Mesenteric fat pad (tissue), 1 donor: ENCODE results near the gene FAM8A1.

DNA sequence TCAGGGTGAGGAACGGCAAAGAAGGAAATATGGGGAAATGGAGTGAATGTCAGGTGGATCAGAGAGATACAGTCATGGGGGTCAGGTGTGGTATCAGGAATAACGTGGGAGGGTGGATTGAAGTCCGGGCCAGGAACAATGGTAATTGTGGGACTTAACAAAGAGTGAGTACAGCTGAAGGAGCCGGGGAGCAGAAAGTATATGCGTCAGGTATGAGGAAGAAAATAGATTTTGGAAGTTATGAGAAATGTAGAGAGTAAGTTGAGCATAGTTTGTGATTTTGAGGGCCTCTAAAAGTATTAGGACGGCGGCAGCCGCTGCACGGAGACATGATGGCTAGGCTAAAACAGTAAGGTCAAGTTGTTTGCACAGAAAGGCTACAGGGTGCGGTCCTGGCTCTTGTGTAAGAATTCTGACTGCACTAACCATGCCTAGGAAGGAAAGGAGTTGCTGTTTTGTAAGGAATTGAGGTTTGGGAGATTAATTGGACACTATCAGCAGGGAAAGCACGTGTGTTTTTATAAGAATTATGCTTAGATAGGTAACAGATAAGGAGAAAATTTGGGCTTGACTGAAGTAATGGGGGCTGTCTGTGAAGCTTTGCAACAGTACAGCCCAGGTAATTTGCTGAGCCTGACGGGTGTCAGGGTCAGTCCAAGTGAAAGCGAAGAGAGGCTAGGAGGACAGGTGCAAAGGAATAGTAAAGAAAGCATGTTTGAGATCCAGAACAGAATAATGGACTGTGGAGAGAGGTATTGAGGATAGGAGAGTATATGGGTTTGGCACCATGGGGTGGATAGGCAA is 22.6 kb downstream of the GMPR start:
- PRO-cap = no peak

- PRO-cap = no peak
These were observed 68.0 kb downstream of the GMPR start for GRCh38 chr6:16306372-16306808.

DNA sequence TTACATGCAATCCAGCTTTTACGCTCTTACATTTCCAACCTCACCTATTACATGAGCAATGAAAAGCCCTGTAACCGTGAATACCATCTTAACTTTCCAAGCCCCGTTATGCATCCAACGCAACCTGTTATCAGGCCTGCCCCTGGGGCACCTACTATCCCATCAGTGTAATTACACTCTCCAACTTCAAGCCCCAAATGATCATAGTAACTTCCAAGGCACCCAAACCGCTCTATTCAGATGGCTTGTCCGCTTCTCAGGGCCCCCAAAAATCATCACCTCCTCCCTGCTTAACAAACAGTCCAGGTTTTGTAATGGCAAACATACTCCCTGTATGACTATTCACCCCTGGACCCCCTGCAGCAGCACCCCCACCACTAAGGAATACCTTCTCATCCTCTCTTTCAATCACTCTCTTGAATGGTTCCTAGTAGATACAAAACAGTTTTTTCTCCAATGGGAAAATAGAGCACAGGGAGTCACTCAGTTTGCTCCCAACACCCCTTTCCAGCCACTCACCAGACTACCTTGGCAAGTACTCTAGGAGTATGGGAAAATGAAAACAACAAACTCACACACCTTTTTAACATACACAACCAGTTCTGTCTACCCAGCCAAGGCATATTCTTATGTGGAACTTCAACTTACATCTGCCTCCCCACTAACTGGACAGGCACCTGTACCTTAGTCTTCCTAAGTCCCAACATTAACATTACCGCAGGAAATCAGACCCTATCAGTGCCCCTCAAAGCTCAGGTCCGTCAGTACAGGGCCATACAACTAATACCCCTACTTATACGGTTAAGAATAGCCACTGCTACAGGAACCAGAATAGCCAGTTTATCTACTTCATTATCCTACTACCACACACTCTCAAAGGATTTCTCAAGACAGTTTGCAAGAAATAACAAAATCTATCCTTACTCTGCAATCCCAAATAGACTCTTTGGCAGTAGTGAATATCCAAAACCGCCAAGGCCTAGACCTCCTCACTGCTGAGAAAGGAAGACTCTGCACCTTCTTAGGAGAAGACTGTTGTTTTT is 224.6 kb downstream of the GMPR start:
- PRO-cap = no peak

DNA sequence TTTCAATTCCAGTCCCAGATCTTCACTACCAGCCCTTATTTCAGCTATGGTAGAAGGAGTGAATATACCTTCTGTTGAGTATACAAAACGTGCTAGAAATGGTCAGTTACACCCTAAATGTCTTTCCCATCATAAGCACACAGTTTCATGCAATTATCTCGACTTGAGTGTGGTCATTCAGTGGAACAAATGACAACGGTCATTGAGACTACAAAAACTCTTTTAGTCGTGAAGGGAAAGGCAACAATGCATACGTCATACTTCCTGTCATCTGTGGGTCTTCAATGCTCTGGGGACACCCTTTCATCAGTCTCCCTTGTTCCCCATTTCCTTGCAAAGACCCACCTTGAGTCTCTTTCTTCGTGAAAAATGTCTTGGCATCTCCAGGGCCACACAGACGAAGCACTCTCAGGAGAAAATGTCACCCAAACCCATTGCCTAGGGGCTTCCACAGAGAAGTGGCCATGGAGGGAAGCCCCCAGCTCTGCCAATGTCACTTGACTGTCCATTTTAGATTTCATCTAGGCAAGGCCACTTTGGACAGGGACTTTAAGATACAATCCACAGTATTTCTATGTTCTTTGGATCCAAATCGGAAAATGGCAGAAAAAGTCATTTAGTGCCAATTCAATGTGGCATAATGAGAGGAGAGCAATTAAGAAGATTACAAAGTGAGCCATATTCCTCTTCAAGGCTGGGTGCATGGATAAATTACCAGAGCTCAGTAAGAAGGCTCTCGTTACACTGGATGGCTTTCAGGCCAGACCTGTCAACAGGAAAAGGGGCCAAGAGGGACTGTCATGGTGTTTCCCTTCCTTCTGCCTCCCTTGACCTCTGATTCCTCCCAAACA is 238.6 kb downstream of the GMPR start:
- PRO-cap = no peak

DNA sequence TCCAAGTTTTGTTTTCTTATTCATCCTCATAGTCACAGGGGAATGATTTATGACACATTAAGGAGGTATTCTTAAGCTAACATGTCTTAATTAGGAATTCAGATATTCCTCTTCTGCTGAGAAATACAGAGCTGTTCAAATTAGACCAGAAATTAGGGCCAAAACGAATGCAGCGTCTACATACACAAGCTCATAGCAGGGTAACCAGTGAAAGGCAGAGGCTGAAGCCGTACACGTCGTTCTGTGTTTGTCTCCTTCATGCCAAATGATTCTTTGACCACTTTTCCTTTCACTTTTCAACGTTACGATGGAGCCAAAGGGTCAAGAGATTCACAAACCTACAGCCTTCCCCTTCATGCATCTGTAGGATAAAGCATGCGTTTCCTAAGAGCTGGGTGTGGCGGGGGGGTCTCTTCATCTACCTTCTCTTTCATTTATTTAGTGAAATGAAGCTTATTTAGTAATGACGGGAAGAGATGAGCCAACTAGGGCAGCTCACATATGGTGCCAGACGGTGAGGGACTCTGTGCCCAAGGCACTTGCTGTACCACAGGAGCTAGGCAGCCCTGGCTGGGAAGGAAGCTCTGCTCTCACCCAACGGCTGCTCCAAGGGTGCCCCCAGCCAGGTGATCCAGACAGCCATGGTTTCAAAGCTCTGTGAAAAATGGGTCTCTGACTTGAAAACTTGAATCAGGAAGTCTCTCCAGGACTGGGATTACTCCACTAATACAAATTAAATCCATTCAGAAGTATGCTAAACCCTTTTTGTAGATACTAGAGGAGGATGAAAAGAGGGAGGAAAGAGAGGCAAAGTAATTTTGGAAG is 178.0 kb downstream of the ATXN1 start:
- PRO-cap = no peak

DNA sequence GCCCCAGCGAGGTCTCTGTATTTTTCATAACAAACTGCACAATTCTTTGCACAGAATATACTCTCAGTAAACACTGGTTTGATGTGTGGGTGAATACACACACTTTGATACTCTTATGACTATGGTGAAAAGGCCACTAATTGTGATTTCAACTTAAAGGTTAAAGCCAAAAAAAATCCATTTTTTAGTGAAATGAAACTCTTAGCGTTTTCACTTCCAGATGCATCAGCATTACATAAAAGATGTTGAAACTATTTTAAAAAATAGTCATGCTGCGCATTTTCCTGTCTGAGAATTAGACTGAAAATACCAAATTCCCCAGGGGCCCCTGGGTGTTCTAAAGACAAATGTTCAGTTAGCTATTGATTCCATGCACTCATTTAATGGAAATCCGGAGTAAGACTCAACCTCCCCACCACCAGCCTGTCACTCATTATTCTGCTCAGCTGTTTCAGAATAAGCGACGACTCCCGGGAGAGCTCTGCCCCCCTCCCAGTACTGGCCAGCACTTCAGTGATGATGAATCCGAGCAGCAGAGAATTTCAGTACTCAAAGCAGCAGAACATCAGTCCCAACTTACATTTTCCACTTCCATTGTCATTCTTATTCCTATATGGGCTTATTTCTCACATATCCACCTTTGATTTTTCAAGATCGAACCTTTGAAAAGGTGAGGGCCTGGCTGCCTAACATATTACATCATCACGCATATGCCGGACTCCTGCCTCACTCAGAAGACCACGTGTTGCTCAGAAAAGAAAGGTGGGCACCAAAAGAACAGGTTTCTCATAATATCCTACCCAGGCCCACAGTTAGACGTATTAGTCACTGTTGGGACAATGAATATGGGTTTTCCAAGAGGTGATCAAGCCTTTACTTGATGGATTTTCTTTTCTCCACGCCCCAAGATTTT is 169.3 kb downstream of the ATXN1 start:
- PRO-cap = no peak

DNA sequence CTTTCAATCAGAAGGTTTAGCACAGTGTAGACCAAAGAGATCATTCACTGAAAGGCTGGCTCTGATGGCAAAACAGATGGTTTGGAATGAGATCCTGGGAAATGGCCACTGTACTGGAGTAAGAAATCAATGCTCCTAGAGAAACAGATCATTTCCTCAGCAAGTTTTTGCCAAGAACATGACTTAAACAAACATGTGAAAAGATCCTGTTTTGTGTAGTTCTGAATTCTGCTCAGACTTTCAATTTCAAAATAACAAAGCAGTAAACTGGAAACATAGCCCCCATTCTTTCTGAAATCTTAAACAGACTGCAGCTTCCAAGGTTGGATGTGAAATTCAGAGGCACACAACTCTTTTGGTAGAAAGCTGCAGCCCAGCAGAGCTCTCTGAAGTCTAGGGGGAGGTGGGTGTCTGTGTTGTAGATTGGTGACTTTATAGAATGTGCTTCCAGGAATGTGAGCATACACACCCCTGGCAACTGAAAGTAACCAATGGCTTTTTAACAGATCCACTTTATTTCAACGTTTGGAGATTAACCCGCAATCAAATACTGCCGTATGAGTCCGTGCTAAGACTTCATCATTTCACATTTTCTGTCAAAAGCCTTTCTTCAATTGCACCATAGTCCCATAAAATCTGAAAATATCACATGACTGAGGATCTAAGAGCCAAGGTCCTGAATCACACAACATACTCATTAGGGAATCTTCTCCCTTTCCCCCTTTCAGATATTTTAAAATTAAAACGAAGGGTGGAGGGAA is 86.4 kb downstream of the ATXN1 start:
- PRO-cap = no peak

GRCh38 chr6:16697583-16698337 is 63.5 kb downstream of the ATXN1 start:
- PRO-cap = no peak

GRCh38 chr6:16999312-16999888 is 102.5 kb upstream of the STMND1 start:
- PRO-cap = no peak

GRCh38 chr6:17015529-17016639 is 86.0 kb upstream of the STMND1 start:
- PRO-cap = no peak

DNA sequence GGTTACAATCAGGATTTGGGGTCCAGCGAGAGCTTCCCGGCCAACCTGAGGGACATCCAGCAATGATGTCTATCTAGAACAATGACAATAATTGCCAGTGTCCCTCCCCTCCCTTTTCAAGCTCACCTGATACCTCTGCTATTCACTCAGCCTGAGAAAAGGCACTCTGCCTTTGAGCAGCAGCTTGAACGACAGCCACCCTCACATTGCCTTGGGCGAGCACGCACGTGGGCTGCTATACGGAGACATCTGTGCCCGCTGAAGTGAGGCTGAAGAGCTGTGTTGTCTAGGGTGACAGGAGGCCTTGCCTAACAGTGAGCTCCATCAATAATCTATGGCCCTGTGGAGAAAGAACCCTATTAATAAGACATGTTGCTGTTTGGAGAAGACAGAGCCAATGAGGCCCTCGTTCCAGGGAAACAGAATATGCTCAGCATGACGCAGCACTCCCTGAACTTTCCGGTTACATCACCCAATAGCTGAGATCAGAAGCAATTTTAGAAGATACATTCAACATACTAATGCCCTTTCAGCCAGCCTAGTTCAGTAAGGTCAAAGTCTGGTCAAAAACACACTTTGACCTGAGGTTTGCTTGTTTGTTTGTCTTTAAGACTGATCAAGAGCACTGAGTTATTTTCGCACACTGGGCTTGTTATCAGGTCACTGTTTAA is 30.5 kb downstream of the RBM24 start:
- PRO-cap = no peak

DNA sequence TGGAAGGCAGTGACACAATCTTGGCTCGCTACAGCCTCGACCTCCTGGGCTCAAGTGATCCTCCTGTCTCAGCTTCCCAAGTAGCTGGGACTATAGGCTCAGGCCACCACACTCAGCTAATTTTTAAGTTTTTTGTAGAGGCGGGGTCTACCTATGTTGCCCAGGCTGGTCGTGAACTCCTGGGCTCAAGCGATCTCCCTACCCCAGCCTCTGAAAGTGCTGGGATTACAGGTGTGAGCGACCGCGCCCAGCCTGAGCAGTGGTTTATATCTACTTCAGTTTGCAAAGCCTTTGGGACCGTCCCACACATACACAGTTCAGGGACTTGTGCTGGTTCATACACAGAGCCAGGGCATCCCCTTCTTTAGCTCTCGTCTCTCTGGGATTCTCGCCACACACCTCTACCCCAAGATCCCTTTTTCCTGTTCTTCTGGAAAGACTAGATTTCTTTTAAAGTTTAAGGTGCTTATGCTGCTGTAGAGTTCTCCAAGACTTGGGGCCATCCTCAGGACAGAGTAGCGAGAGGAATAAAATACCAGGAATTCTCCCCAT is 12.5 kb downstream of the CAP2 start:
- PRO-cap = no peak

GRCh38 chr6:17418727-17419153 is 25.3 kb downstream of the CAP2 start:
- PRO-cap = no peak

DNA sequence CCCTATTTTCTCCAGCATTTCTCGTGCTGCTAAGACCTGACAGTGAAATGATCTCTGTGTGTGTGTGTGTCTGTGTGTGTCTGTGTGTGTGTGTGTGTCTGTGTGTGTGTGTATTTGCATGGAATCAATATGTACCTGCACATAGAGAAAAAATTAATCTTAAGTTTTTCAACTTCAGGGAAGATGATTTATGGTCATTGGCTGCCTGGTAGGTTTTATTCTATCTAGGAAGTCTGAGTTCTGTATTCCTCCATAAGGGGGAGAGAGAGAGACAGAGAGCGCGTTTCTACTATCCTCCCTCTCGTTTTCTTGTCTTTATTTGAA is 75.9 kb downstream of the CAP2 start:
- PRO-cap = no peak

- PRO-cap = no peak
These were observed 98.9 kb downstream of the CAP2 start for GRCh38 chr6:17492294-17492690.

DNA sequence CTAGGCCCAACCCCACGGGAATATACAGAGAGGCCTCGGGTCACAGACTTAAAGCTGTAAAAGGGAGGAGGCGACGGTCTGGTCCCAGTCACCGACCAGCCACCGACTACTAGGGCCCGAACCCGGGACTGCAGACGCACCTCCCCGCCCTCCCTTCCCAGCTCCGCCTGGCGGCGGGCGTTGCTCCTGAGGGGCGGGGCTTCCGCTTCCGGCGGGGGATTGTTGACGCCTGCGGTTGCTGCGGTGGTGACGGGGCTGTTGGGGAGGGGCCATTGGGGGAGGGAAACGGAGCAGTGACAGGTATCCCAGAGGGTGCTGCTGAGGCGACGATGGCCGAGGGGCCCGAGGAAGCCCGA is at the start of gene FAM8A1:
Gene FAM8A1, plus strand, starts transcription at position 222 of the 356 bp plus-strand sequence.
- PRO-cap = bidirectional peak, plus-strand start at position 272 of the sequence, minus-strand start at position 130 of the sequence

GRCh38 chr6:17808585-17809341 is 102.0 kb upstream of the NUP153 start:
- PRO-cap = no peak

GRCh38 chr6:17972496-17973118 is 14.8 kb downstream of the KIF13A start:
- PRO-cap = no peak

- PRO-cap = no peak
These were observed 934 bp downstream of the DEK start for GRCh38 chr6:18263415-18263776.

DNA sequence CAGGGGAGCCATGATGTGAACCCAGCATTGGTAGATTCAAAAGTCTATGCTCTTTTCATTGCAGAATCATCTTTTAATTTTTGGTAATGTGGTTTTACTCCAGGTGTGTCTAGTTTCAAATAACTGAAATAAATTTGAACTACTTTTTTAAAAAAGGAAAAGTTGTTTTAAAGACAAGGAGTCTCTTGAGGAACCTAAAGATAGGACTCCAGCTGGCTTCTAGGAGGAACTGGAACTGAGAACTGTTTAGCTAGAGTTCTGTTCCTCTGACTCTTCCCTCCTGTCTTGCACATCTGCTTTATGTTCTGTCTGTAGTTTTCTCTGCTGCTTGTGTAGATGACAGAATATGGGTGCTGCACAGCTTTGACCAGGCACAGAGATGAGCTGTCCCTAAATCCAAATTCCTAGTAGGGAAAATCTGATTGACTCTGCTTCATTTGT is 27.7 kb upstream of the RNF144B start:
- PRO-cap = no peak